Calu3 (cell line): ENCODE measurements around the gene USP44.

- PRO-cap = no peak
These were observed at the start of gene USP44 for GRCh38 chr12:95551084-95552050. Gene USP44, minus strand, starts transcription at chr12:95551476.

GRCh38 chr12:95721277-95721754 is 69.2 kb downstream of the NTN4 start:
- PRO-cap = no peak

GRCh38 chr12:95733106-95733354 is 57.5 kb downstream of the NTN4 start:
- PRO-cap = no peak

DNA sequence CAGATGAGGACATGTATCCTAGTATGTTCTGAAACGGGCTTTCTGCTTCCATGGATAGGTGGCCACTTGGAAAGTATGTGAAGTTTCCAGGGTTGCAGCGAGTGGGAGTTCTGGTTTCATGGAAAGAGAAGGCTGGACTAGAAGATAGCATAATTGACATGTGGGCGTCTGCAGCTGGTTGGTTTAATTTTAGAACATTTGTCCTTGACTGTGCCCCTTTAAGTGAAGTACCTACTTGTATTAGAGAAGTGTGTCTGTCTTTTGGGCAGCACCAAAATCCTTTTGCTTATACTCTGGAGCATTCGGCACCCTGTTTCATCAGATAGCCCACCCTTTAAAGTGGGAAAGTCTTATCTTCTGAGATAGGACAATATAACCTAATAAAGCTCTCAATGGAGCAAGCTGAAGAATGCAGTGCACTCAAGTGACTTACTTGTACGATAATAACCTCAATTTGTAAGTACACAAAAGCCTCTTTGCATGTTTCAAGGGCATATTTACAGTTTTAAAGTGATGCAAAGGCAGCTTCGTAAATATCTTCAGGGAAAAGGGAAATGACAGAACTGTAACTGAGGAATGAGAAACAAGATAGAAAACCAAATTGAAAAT is 35.2 kb downstream of the NTN4 start:
- PRO-cap = no peak

- PRO-cap = no peak
These were observed 14.7 kb downstream of the ELK3 start for GRCh38 chr12:96208368-96209764.

DNA sequence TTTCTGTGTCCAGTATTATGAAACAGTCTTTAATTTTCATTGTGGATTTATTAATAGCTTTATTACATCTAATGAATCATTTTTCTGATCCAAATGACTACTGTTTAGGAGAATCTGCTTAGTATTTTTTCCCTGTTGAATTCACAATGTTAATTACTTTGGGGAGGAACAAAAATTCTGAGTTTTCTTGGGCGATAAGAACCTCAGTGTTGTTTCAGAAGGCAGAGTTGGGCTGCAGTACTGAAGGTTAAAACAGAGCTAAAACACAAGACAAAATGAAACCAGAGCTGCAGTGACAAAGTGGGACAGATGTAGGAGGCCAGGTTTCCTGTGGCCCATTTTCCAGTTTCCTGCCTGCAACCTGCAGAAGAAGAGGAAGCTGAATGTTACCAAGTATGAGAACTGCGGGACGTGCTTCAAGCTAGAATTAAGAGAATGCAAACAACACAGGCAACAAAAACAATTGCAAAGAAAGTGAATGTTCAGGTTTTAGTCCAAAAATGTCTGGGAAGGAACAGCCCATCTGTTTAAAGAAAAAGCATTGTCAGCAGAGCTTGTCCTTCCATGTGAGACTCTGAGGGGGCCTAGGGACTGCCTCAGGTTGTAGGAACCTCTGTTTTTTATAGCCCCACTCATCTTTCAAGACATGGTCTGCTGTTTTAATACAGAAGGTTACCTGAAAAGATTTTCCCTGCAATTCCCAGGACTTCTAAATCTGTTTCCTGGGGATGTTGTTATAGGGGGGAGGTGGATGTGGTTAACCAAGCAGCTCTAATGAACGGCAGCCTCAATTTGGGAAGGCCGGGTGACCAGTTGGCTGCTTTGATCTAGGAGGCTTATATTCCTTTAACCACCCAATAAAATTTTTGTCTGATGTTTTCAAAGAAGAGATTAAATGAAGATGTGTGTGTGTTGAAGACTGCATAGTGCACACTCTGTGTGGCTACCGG is 17.9 kb downstream of the ELK3 start:
- PRO-cap = no peak

DNA sequence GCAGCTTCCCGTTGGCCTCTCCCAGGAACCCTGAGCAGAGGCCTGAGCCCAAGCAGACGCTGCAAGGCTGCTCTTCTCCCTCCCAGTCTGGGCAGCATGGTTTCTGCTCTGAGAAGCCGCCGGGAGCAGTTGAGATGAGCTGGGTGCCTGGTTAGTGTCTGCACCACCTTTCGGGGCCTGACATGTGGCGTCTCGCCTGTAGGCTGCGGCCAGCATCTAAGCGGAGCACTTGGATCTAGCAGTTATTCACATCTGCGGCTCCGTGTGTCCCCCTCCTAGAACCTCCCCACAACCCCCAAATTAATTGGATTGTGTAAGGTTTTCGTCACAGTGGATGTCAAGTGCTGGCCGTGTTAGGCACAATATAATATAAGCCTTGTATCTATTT is 45.5 kb downstream of the ELK3 start:
- PRO-cap = no peak

DNA sequence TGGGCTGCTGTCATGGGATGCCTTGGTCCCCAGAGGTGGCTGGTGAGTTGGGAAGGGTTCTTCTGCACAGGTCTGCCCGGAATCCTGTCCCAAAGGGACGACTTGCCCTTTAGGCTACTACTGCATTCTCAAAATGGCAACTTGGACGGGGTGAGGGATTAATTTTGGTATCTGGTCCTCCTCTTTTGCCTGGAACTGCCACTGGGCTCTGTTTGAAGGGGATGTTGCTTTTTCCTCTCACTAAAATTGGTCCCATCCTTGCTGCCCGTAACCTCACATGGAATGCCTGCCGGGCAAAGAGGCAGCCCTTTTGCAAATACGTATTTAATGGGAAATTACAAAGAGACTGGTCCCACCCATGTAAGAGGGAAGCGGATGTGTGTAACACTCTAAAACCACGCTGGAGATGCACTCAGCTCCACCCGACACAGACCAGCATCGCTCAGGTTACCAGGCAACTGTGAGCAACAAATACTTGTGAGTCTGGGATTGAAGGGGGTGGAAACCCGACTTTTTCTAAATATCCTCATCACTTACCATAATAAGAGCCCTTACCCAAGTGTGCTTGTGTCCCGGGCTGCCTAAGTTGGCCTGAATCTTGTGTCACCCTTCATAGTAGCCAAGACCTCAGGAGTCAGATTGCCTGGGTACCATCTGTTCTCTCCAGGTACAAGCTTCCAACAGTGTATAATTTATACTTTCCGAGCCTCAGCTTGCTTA is 47.6 kb downstream of the ELK3 start:
- PRO-cap = no peak

- PRO-cap = no peak
These were observed 52.9 kb downstream of the CDK17 start for GRCh38 chr12:96347234-96347780.

DNA sequence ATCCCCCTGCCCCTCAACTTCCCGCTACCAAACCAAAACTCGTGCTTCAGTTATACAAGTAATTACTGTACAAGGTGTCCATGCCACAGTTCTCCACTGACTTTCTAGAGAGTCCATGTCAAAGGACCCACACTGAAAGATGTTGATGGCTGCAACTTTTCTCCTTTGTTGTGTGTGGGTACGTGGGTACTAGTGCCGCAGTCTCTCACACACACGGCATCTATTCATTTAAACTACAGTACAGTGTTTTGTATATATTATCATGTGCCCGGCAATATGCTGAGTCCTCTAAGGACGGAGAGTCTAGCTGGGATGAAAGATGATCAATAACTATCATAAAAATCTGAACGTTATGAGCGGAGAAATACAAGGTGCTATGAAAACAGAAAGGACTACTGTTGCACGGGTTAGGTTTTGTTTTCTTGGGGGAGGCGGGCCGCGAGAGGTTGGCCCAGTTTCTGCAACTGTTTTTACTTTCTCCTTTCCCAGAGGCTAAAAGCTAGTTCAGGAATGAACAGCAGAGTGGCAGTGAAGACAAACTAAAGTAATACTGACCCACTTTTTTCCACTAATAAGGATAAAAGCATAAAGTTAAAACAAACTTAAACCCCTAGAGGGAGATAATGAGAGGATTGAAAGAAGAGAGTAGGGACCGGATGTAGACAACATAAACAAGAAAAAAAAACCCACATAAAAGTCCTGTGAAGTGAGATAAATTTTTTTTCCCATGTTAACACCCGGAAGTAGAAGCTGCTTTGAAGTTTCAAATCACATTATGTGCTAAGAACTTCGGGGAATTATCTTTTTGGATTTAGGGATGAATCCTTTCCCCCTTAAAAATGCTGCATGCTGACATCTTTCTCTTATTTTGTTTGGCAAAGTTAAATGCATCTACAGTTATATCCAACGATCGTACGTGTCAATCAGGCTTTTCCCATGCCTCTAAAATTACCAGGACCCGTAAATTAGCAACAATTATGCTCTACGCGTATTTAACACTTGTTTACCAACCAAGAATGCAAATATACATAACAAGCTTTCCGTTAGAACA is 879 bp upstream of the CDK17 start:
- PRO-cap = bidirectional peak, plus-strand start at position 502 of the sequence, minus-strand start at position 416 of the sequence

DNA sequence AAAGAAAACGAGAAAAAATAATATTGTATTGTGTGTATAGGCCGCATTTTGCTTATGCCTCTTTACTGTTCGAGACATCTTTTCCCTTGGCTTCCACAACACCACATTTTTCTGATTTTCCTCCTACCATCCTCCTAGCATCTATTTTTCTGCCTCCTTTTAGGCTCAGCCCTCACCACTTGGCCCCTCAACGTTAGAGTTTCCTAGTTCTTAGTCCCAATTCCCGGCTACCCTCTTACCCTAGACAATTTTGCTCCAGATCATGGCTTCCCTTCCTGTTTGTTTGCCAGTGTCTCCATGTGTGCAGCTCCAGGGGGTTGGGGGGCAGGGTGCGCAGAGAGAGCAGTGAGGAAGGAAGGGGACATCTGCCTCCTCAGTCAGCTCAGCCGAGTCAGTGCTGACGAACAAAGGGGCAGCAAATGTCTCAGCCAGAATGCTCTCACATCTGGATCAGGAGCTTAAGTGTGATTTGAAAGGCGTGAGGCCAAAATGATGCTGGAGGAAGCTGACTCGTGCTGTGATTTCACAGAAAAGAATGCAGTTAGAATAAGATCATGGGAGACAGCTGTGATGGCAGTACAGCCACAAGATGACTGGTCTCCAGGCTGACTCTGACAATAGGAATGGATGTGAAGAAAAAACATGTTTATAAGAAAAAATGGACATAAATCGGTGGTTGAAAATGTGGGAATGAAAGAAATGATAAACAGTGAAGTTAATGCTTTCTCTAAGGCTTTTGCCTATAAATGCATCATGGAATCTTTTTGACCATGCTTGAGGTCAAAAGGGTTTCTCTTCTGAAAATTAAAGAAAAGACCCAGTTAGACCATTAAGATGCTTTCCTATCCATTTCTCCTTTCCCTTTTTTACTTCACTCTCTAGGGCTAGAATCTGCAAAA is 27.1 kb upstream of the CDK17 start:
- PRO-cap = no peak

GRCh38 chr12:96436256-96436780 is 36.1 kb upstream of the CDK17 start:
- PRO-cap = no peak

- PRO-cap = no peak
These were observed 583.3 kb downstream of the NEDD1 start for GRCh38 chr12:97490397-97490691.

DNA sequence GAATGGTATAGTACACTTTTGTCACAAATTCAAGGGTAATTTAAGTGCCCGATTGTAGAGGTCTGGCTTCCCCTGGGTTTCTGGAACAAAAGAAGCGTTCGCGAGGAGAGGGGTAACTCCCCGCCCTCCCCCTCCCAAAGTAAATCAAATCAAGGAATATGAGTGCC is 526 bp upstream of the TMPO start:
- PRO-cap = bidirectional peak, plus-strand start at position 147 of the sequence, minus-strand start at position 87 of the sequence

DNA sequence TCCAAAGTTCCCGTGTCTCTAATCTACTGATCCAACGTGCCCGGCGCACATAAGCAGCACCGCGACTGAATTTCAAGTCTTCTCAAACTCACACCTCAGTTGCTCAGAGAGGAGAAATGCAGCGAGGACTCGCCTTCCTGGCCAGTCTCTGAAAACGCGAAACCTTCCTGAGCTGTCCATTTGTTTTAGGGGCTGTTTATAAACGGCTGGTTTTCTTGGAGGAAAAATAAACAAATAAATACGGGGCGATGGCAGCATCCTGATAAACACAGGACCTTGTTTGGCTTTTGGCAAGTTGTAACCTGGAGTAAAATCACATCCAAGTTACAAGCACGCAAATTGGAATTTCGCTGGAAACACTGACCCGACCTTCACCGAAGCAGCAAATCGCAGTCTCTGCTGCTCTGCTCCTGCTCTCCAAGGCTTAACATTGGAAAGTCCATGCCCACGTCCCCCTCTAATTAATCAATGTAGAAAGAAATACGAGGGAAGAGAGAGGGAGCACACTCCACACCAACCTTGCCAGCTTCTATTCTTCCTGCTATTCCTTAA is 248.6 kb downstream of the APAF1 start:
- PRO-cap = no peak

DNA sequence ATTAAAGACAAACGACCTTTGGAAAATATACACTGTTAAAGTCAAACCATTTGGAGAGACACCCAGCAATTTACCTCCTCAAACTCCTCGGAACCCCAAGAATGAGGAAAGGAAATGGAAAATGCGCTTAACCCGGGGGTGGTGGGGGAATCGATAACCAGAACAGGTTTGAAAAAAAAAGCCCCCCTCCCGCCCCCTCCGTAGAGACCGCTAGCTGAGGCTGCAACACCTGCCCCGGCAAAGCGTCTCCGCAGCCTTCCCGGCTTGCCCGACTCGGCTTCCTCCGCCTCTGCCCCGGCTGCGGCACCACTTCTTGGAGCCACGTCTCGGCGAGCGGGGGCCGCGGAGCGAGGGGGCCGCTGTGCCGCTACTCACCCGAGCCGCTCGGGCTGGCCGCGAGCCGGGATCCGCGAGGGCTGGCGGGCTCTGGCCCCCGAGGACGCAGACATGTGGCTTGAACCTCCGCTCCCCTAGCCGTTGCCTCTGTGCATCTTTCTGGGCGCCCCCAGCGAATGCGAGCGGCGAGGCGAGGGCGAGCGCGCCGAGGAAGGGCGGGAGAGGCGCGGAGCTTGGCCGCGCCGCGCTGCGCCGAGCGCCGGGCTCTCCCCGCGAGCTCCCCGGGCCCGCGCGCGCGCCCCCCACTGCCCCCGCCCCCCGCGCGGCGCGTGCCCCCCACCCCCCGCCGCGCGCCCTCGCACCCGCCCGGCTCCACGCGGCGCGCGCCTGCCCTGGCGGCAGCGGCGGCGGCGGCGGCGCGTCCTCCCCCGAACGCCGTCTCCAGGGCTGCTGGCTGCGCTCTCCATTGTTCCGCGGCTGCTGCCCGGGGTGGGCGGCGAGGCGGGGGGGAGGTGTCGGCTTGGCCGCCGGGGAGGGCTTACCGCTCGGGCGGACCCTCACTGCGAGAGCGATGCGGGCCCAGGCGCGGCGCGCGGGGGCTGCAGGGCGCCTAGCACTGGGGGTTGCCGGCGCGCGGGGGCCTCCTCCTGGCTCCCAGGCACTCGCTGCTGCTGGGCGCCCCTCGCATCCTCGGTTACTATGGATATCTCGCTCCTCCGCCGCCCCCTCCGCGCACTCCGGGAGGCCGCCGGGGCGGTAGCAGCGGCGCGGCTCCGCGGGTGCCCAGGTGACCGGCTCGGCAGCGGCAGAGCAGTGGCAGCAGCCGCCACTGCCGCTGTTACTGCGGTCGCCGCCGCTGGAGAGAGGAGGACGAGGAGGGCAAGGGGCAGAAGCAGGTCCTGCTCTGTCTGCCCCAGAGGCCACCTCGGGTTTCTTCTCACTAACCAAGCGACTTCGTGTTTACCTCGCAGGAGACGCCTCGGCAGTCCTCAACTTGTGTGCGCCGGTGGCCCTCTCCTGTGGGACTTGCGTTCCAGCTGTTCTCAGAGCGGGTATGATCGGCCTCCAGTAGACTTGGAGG is 249.7 kb downstream of the APAF1 start:
- PRO-cap = no peak

DNA sequence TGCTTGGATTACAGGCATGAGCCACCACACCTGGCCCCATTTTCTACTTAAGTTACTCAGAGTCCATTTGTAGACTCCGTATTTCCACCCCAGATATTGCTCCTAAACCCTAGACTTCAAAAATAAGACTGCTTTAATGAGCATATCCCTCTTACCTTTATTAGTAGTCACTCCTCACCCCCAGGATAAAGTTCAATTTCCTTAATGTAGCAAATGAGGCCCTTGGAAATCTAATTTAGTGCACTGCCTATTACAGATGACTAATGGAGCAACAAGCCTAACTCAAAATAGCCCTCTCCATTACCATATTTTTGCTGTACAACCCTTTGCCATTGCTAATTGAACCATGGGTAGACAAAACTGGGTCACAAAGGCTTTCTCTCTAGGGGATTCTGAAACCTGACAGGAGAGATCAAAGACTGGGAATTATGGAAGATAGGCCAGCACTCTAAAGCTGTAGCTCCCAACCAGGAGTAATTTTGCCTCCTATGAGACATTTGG is 5.0 kb downstream of the BLTP3B start:
- PRO-cap = no peak

GRCh38 chr12:100329625-100330398 is 27.1 kb upstream of the SLC17A8 start:
- PRO-cap = no peak

- PRO-cap = no peak
These were observed 28.7 kb upstream of the NR1H4 start for GRCh38 chr12:100445042-100445249.

DNA sequence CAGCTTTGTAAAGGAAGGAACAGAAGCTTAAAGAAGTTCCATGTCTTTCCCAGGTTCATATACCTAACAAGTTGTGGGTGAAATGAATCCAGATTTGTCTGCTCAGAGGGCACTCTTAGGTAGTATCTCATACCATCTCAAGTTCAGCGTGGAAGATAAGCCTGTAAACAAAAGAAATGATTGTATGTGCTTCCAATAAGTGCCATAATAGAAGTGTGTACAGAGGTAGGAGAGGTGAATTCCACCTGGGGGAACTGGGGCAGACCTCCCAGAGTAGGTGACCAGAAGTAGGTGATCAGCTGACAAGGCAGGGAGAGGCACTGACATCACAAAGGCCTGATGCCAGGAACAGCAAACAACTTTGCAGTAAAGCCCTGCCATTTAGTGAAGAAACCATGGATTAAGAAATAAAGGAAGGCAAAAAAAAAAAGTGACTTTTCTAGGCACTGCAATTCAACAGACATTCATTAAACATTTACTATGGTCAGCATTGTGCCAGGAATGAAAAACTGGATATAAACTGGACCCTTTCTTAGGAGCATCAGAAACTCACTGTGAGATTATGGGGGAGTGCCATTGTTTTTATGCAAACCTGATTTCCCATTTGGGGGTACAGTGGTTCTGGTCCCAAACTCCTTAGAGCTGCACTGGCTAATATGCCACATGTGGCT is 31.2 kb downstream of the NR1H4 start:
- PRO-cap = bidirectional peak, plus-strand start at position 329 of the sequence, minus-strand start at position 275 of the sequence